Gastrocnemius medialis (tissue), 3 donors: ENCODE measurements around the genes SLC22A25, ATL3, SPINDOC and FLRT1.

DNA sequence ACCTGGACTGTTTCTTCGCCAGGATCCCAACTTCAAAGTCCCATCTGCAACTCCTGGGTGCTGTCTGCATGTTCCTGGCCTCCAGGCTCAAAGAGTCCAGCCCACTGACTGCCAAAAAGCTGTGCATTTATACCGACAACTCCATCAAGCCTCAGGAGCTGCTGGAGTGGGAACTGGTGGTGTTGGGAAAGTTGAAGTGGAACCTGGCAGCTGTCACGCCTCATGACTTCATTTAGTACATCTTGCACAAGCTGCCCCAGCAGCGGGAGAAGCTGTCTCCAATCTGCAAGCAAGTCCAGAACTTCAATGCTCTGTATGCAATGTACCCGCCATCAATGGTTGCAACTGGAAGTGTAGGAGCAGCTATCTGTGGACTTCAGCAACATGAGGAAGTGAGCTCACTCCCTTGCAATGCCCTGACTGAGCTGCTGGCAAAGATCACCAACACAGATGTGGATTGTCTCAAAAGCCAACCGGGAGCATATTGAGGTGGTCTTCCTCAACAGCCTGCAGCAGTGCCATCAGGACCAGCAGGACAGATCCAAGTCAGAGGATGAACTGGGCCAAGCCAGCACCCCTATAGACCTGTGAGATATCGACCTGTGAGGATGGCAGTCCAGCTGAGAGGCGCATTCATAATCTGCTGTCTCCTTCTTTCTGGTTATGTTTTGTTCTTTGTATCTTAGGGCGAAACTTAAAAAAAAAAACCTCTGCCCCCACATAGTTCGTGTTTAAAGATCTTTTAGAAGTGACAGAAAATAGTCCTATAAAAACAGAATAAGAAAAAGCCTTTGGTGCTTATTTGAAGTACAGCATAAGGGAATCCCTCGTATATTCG, at the start of gene SLC22A25:
Gene SLC22A25 (minus strand): TSS at position 168 of the 838 bp plus-strand sequence.
- PRO-cap, result no peak
- RAMPAGE, long total RNA, 3 experiments, result no peak in any of the 3 experiments

DNA sequence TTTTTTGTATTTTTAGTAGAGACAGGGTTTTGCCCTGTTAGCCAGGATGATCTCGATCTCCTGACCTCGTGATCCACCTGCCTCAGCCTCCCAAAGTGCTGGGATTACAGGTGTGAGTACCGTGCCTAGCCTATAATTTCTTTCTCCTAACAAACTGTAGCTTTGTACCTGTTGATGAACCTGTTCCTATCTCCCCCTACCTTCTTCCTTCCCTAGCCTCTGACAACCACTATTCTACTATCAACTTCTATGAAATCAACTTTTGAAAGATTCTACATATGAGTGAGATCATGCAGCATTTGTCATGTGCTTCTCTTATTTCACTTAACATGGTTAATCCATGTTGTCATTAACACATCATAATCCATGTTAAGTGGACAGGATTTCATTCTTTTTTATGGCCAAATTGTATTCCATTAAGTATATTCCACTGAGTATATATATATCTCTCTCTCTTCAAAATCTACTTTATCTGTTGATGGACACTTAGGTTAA, 16.4 kb downstream of the SLC22A10 start:
- PRO-cap, result no peak
- RAMPAGE, long total RNA, 3 experiments, result no peak in any of the 3 experiments

DNA sequence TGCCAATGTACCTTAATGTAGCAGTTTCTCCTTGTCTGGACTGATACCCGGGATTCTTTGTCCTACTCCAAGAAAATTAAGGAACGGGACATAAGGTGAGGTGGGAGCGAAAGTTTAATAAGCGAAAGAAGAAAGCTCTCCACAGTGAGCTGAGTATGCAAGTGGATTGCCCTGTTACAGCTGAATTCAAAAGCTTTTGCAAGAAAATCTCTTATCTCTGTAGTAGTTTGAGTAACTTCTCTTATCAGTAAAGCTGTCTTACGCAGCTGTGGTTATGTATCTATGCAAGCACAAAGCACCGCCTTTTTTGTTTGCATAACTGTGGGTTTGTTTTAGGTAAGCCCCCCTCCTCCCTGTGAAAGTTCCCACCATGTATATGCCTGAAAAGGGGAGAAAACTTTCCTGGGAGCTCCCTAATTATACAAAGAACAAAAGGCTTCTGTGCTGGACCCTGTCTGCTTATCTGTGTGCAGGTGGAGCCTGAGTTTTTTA, 672 bp upstream of the PLAAT5 start:
- PRO-cap, result no peak
- RAMPAGE, long total RNA, 3 experiments, result no peak in any of the 3 experiments

- PRO-cap, result no peak
- RAMPAGE, long total RNA, 3 experiments, result no peak in any of the 3 experiments
These were observed 12.6 kb downstream of the LGALS12 start for GRCh38 chr11:63518587-63518857.

DNA sequence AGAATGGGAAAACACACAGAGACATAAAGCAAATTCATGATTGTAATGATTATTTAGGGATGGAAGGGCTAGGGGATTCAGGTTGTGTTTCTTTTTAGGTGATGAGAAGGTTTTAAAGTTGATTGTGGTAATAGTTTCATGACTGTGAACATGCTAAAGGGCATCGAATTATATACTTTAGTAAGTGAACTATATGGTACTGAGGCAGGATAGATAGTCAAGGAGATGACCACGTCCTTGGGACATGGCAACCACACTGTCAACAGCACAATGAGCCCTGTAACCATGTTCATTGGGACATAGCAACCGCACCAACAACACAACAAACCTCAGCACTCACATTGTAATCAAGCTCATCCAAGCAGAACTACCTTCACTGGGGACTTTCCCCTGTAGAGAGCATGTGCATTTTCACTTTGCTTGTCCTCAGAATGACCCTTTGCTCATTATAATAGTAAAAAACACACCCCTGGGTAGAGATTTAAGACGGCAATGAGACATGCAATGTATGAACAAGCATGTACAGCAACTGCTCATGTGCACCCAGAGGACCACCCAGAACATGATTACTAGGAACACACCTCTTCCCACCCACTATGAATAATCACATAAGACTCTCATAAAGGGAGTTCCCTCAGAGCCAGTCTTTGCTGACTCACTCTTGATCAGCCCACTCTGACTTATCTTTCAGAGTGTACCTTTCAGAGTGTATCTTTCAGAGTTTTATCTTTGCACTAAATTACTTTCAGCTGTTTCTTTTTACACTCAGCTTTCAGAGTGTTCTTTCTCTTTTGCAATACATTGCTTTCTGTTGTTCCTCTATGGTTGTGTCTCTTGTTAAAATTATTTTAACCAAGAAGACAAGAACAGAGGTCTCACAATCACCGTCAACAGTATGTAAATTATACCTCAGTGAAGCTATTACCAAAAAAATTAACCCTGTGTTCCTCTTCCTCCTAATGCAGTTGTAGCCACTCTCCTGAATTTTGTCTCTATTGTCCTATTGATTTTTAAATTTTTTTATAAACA, 4.0 kb upstream of the PLAAT2 start:
- PRO-cap, result no peak
- RAMPAGE, long total RNA, 3 experiments, result no peak in any of the 3 experiments

GRCh38 chr11:63609572-63610085, 4.6 kb downstream of the PLAAT3 start:
- PRO-cap, result no peak
- RAMPAGE, long total RNA, 3 experiments, result no peak in any of the 3 experiments

GRCh38 chr11:63622904-63623197, 8.6 kb upstream of the PLAAT3 start:
- PRO-cap, result no peak
- RAMPAGE, long total RNA, 3 experiments, result no peak in any of the 3 experiments

DNA sequence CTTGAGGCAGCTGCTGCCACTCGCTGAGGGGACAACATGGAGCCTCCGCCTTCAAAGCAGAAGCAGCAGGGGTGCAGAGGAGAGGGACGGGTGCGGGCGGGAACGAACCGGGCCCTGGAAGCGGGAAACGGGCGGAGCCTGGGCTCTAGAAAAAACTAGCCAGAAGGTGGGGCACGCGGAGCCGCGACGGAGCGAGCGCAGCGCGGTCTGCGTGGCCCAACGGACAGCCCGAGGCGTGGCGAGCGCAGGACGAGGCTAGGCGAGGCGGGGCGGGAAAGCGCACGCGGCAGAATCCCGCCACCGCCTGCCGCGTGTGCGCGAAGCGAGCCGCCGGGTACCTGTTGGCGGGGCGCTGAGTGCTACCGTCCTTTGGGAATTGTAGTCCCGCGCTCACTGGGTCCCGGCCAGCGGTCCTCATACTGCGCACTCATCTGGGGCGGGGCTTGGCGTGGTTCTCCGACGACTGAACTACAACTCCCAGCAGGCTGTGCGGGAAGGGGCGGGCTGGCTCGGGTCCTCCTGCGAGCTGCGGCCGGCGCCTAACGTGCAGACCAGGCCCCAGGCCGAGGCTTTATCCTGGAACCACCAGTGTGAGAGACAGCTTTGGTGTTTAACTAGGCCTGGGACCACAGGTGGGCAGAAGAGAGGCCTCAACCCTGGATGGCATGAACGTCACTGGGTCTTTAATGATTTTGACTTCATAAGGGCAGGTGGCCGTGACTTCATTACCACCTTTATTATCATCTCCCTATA, at the start of gene ATL3:
Gene ATL3 (minus strand): TSS at position 79 of the 753 bp plus-strand sequence.
- PRO-cap, result bidirectional peak, plus-strand start at position 204 of the sequence, minus-strand start at position 122 of the sequence; bidirectional peak, plus-strand start at position 522 of the sequence, minus-strand start at position 392 of the sequence
- RAMPAGE, long total RNA, 3 experiments, result no peak in any of the 3 experiments

- PRO-cap, result no peak
- RAMPAGE, long total RNA, 3 experiments, result no peak in any of the 3 experiments
These were observed 1.2 kb downstream of the RTN3 start for GRCh38 chr11:63682285-63683079.

GRCh38 chr11:63689139-63689716, 7.9 kb downstream of the RTN3 start:
- PRO-cap, result no peak
- RAMPAGE, long total RNA, 3 experiments, result no peak in any of the 3 experiments

GRCh38 chr11:63727585-63728326, 40.8 kb downstream of the ZFTA start:
- PRO-cap, result no peak
- RAMPAGE, long total RNA, 3 experiments, result no peak in any of the 3 experiments

DNA sequence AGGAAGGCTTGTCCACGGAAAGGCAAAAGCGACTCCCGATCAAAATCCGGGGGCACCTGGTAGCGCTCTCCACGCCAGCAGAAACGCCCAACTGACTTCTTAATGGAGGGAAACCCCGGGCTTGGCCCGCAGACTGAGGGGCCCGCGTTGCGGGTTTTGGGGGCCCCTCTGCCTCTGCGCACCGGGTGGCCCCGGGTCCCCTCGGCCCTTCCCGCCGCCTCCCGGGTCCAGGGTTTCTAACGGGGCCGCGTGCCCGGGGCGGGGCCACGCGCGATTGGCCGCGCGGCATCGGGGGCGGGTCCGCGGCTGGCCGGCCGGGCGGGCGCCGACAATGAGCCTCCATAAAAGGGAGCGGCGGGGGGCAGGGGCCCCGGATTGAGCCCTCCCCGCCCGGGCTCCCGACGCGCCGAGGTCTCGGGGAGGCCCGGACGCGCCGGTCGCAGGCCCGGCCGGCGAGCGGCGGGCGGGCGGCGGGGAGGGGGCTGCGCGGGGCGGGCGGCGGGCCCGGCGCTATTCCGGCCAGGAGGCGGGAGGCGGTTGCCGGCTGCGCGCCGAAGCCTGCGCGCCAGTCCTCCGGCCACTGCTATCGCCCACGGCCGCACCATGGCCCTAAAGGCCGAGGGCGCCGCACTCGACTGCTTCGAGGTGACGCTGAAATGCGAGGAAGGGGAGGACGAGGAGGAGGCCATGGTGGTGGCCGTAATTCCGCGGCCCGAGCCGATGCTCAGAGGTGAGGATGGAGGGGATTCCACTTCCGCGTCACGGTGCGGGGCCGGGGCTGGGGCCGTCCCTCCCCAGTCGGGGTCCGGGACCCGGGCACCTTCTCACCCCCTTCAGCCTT, at the start of gene SPINDOC:
Gene SPINDOC (plus strand): TSS at position 373 of the 841 bp plus-strand sequence.
- PRO-cap, result bidirectional peak, plus-strand start at position 373 of the sequence, minus-strand start at position 210 of the sequence
- RAMPAGE, long total RNA, 3 experiments, result no peak in any of the 3 experiments

DNA sequence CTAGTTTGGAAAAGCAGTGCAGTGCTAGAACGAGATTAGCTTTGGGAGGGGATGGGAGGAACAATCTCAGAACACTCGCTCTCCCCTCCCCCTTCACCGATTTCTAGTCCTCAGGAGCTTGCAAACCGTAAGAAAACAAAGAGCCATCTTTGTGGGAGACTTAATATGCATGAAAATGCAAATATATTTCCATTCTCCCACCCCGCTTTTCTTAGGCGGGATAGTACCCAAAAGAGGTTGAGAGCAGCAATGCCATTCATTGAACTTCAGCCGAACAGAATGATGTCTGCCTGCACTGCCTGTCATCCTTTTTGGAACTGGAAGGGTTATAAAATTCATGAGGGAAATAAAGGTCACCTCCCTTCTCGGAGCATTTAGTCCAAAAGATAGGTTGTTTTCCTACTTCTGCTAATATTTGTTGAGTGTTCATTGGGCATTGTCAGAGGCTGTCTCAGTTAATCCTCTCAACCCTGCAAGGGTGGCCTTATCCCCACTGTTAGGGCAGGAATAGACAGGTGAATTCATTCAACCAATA, 1.2 kb downstream of the SPINDOC start:
- PRO-cap, result no peak
- RAMPAGE, long total RNA, 3 experiments, result no peak in any of the 3 experiments

DNA sequence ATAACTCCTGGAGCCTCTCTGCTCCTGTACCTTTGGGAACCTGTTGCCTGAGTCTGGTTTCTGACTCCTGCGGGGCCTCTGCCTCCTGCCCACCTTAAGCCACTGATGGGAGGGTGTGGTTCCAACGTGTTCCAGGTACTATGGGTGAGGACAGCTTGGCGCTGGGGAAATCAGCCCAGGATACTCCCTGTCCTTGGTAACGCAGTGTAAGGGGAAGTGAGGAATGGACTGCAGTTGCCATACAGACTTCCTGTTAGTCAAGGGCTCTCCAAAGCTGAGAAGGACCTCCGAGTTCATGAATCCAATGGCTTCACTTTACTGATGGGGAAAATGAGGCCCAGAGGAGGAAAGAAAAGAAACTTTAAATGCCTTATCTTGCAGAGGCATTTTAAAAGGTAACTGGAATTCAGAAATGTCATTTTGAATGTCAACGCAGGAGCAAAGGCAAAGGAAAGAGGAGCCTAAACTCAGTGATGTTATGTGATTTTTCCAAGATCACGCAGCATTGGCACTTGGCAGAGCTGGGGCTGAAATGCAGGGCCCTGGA, 1.1 kb upstream of the MARK2 start:
- PRO-cap, result no peak
- RAMPAGE, long total RNA, 3 experiments, result no peak in any of the 3 experiments

DNA sequence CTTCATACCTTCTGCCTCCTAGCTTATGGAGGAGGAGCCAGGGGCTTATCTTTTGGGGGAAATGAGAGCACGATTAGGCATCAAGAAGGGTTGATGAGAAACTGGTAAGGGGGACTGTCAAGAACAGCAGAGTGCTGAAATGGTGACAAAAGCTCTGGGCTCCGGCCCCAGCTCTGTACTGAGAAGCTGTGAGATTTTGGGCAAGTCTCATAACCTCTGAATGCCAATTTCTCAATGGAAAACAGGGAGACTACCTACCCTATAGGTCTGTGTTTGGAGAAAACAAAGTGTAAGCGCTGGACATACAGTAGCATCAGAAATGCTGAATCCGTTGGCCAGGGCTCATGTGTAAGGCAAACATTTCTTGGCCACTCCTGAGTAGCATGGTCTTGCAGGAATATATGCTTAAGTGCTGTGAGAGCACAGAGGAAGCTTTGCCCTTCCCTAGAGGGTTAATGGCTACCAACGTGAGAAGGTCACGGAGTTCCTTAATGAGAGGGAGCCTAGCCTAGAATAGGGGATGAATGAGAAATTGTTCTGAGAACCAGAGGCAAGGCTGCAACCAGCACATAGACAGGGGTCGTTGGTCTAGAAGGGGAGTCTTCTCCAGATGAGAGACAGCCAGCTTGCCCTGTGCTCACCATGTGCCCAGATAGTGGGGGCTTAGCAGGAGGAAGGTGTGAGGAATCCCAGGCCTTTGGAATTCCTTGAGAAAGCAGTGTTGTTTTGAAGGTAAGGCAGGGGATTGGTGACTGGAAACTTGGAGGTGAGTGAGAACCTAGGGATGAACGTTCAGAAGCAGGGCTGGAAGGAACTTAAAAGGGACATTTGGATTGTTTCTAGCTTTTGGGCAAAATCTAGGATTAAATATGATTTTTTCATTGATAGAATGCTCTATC, 29.6 kb downstream of the RCOR2 start:
- PRO-cap, result no peak
- RAMPAGE, long total RNA, 3 experiments, result no peak in any of the 3 experiments

DNA sequence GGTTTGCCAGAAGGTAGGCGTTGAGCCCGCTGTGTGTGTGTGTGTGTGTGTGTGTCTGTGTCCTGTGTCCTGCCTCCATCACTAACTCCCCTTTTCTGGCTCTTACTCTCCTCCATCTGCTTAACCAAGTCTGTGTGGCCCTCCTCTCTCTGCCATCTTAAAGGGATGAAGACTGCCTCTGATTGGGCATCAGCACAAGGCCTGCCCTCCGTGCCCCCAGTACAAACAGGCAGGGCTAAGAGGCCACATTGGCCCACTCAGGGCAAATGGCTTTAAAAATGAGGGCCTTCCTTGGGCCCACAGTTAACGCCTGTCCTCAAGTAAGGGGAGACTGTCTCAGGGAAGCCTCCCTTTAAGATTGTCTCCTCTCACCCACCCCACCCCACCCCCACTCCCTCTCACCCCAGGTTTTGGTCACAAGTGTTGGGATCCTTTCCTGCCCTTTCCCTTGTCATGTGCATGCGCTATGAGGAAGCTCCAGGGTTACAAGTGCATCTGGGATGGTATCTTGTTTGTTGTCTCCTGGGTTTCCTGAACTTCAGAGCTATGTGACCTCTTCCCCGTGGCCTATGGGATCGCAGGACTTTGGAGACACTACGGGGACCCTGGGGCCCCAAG, 10.8 kb downstream of the RCOR2 start:
- PRO-cap, result no peak
- RAMPAGE, long total RNA, 3 experiments, result no peak in any of the 3 experiments

- PRO-cap, result no peak
- RAMPAGE, long total RNA, 3 experiments, result no peak in any of the 3 experiments
These were observed 3.6 kb upstream of the RCOR2 start for GRCh38 chr11:63920618-63920878.

DNA sequence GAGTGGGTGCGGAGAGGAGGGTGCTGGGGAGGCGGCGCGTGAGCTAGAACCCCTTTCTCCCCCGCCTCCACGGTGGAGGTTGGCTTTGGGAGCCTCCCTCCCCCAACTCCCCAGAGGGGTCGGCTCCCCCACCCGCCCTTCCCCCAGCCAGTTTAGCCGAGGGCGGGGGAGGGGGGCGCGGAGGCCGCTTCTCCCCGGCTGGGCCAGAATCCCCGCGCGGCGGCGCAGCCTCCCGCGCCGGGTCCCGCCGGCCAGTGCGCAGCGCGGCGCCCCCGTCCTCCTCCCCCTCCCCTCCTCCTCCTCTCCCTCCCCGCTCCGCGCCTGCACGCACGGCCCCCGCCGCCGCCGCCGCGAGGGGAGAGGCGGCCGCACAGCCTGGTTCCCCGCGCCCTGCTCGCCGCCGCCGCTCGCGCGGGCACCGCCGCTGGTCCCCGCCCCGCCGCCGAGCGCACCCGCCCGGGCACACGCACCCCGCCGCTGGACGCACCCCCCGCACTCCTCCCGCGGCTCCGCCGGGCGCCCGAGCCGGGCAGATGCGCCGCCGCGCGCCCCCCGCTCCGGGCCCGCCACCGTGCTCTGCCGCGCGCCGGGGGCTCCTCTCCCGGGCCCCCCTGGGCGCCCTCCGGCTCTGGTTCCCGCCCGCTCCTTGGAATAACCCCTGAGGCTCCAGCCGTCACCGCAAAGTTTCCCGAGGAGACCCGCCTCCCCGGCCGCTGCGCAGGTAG, at the start of gene FLRT1:
Gene FLRT1 (plus strand): TSS at position 493 of the 725 bp plus-strand sequence.
- PRO-cap, result no peak
- RAMPAGE, long total RNA, 3 experiments, result no peak in any of the 3 experiments

GRCh38 chr11:64098396-64098826, 62.7 kb downstream of the FLRT1 start:
- PRO-cap, result no peak
- RAMPAGE, long total RNA, 3 experiments, result no peak in any of the 3 experiments

GRCh38 chr11:64185244-64185925, 586 bp upstream of the STIP1 start:
- PRO-cap, result bidirectional peak, plus-strand start at chr11:64185447, minus-strand start at chr11:64185372; unidirectional peak, minus-strand start at chr11:64185671
- RAMPAGE, long total RNA, 3 experiments, result start-site peak on the minus strand in 3 of 3 experiments, at chr11:64185669-64185723 at its widest, 12 to 27 reads per replicate